Cerebral cortex (tissue), 2 donors: ENCODE measurements around the genes SSTR3 and MFNG.

GRCh38 chr22:37021043-37021538, 1.5 kb downstream of the MPST start:
- PRO-cap, 2 experiments = no peak in any of the 2 experiments

DNA sequence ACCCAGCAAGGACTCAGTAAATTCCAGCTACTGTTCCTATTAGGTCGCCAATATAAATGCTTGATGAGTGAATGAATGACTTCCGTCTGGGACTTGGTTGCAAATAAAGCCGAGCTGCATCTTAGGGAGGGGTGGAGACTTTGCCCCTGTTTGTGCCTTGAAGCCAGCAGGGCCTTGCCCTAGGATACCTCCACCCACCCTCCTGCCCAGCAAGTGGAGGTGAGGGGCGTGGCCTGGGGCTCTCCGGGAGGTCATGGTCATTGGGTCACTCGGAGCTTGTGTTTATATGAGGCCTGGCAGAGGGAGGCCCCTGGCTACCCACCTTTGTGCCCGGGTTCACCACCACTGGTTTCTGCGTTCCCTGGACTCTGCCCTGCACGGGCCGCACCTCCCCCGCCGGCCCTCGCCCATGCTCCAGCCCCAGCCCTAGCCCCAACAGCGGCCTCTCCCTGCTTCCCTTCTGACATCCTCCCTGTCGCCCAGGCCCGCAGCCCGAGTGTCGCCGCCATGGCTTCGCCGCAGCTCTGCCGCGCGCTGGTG, 4.2 kb downstream of the MPST start:
- PRO-cap, 2 experiments = no peak in any of the 2 experiments

- PRO-cap, 2 experiments = no peak in any of the 2 experiments
These were observed 9.8 kb downstream of the MPST start for GRCh38 chr22:37029076-37029935.

- PRO-cap, 2 experiments = no peak in any of the 2 experiments
These were observed 28.1 kb downstream of the KCTD17 start for GRCh38 chr22:37079328-37080414.

DNA sequence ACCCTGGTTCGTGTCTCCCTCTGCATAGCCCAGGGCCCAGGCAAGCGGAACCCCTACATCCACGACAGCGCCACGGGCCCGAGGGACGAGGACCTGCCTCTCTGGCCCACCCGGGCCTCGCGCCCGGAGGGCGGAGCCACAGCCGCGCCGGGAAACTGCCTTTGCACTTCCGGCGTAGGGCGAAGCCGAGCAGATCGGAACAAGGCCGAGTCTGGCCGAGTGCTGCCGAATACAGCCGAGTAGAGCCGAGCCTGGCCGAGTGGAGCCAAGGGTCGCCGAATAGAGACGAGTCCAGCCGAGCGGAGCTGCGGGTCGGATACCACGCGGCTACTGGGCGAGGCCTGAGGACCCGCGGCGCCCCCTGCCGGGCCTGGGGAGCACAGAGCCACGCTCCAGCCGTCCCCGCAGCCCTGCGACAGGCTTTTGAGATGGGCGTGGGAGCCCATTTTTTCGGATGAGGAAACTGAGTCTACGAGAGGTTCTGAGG, 11.3 kb upstream of the C1QTNF6 start:
- PRO-cap, 2 experiments = peak in 1 of 2 experiments; most common plus-strand start position 360 of the sequence (in 1); most common minus-strand start position 157 of the sequence (in 1)

- PRO-cap, 2 experiments = no peak in any of the 2 experiments
These were observed at the start of gene SSTR3 for GRCh38 chr22:37211866-37213049. TSS of gene SSTR3 (minus strand) at chr22:37212477.

- PRO-cap, 2 experiments = no peak in any of the 2 experiments
These were observed 9.3 kb downstream of the RAC2 start for GRCh38 chr22:37234699-37235256.

GRCh38 chr22:37241233-37241979, 2.7 kb downstream of the RAC2 start:
- PRO-cap, 2 experiments = no peak in any of the 2 experiments

DNA sequence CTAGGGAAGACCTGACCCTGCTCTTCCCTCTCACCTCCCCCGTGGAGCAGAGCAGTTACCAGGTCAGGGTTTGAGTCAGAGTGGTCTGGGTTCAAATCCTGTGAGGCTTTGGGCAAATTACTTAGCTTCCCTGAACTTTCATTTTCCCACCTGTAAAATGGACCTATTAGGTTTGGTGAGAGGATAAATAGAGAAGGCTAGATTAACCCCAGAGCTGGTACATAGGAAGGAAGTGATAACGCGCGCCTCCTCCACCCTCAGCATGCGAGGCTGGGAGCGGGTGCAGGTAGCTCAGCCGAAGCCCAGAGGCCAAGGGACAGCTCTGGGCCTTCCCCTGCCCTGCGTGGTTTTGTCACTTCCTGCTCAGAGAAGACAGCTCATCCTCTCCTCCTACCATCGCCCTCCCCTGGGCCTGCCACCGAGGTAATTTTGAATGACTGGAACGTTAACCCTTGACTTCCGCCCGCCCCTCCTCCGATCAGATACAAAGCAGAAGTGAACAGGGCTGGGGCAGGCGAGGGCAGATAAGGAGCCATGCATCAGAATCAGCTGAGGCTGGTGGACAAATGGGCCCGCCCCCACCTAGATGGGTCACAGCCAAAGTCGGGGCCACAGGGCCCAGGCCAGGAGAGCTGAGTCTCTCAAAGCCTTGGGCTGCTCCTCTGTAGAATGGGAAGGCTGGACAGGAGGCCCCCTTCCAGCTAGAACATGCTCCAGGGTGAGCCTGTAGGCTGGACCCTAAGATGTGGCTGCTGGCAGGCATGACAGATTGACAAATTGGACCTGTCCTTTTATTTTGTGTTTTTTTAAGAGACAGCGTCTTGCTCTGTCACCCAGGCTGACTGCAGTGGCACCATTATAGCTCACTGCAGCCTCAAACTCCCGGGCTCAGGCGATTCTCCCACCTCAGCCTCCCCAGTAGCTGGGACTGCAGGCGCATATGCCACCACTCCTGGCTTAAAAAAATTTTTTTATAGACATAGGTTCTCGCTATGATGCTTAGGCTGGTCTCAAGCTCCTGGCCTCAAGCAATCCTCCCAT, 1.5 kb downstream of the RAC2 start:
- PRO-cap, 2 experiments = no peak in any of the 2 experiments

DNA sequence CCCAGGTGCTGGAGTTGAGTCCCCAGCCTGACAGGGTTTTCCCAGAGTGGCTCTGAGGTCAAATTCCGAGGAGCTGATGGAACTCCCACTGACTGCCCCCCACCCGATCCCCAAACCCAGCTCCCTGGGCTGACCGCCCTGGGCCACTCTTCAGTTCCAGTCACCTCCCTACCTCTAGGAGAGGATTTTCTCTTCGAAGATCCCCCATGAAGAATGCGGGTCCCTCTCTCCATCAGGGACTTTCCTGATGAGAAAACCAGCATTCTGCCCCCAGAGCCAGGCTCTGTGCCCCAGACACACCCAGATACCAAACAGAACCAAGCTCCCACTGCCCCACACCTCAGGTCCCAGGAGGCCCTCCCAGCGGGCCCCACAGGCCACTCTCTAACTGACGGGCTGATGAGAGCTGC, 12.1 kb upstream of the RAC2 start:
- PRO-cap, 2 experiments = no peak in any of the 2 experiments

GRCh38 chr22:37303728-37304488, 21.6 kb downstream of the CYTH4 start:
- PRO-cap, 2 experiments = no peak in any of the 2 experiments

DNA sequence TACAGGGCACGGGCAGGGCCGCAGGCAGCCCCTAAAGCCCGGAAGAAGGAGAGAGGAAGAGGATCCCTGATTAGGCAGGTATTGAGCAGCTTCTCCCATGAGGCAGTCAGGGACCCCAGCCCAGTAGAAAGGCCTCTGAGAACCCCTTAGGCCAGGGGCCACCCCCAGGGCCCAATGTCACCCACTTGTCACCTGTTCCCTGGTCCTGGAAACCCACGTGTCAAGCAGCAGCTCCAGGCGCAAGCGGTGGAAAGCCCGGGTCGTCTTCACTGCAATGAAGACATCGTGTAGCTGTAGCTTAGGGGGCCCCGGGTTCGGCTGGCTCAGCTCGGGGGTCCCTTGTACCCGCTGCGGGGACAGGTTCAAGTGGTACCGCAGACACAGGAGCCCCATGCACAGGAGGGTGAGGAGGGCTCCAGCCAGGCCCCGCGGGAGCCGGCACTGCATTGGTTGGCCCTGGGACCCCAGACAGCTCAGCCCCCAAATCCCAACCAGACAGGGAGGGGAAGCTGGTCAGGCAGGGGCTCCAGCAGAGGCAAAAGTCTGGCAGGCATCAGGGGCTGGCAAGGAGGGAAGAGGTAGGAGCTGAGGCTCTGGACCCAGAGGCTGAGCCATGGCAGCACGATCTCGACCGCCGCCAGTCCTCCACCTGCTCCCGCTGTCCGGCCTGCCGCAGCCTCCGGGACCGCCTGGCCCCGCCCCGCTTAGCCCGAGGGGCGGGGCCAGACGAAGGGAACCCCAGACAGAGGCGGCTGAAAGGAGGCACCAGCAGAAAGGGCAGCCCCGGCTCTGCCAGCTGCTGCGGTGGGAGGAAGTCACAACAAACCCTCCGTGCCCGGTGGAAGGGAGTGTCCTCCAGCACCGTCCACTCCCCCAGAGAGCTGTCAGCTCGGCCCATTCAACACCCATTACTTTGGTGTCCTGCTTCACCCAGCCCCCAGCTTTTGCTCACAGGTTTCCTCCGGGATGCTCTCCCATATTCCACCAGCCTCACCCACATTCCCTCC, at the start of gene MFNG:
Gene MFNG, minus strand, starts transcription at position 654 of the 1,007 bp plus-strand sequence.
- PRO-cap, 2 experiments = peak in 1 of 2 experiments; most common minus-strand start position 680 of the sequence (in 1)

GRCh38 chr22:37521448-37521948, 2.3 kb upstream of the CARD10 start:
- PRO-cap, 2 experiments = no peak in any of the 2 experiments

GRCh38 chr22:37577128-37577362, 2.8 kb downstream of the LGALS2 start:
- PRO-cap, 2 experiments = no peak in any of the 2 experiments

DNA sequence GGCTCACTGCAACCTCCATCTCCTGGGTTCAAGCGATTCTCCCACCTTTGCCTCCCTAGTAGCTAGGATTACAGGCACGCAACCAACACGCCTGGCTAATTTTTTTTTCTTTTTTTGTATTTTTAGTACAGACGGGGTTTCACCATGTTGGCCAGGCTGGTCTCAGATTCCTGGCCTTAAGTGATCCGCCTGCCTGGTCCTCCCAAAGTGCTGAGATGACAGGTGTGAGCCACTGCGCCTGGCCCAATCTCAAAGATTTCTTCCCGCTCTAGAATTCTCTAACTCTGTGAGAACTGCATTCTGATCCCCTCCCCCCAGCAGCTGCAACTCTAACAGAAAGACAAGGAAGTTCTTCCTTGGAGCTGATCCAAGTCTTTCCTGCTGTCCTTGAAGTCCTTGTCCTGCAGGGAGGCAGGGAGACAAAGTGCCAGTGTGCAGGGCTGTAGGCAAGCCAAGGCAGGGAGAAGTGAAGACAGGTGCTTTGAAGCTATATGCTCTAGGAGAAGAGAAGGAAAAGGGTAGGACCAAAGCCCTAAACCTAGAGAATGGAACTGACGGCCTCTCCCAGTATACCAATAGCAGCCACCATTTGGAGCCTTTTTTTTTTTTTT, 9.5 kb upstream of the GGA1 start:
- PRO-cap, 2 experiments = no peak in any of the 2 experiments

DNA sequence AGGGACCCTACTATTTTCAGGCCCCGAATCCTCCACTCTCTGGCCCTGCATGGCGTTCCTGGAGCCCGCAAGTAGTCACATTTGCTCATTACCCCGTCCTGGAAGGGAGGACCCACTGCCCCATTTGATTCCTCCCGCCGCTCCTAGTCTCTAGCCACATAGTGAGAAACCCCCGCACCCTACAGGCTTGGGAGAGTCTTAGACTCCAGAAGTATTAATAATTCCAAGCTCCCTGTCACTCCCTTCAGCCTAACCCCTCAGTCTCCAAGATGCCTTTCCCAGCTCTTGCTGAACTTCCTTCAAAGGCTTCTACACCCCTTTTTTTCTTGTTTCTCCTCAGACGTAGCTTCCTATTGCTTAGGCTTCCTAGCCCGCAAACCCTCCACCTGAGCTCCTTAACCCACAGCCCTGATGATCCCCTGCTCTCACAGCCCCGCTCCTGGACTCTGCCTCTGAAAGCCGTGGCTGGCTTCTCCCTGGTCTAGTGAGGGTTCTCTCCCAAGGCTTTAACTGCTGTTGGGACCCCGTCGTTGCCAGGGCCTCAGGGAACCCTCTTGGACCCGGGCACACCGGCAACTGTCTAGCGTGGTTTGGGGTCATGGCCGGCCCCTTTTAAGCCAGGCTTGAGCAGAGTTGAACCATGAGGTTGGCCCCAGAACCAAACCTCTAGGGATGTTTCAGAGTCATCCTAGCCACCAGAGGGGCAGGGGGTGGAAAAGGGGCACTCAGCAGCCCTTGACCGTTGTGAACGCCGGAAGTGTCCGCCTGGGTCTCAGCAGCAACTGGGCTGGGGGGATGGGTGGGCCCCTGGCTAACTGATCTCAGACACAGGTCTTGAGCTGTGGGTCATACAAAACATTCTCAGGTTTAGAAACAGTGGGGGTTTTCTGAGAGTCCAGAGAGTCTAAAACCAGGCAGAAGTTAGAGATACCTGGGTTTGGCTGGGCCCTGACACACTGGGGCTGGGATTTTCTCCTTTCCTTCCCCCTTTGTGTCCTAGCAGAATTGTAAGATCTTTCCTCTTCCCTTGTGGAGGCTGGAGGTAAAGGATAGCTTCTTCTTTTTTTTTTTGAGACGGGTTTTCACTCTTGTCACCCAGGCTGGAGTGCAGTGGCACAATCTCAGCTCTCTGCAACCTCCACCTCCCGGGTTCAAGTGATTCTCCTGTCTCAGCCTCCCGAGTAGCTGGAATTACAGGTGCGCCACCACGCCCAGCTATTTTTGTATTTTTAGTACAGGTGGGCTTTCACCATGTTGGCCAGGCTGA, 1.1 kb downstream of the GGA1 start:
- PRO-cap, 2 experiments = no peak in any of the 2 experiments

GRCh38 chr22:37616229-37616925, 7.7 kb downstream of the GGA1 start:
- PRO-cap, 2 experiments = no peak in any of the 2 experiments

GRCh38 chr22:37655609-37656210, 2.8 kb upstream of the PDXP start:
- PRO-cap, 2 experiments = no peak in any of the 2 experiments

DNA sequence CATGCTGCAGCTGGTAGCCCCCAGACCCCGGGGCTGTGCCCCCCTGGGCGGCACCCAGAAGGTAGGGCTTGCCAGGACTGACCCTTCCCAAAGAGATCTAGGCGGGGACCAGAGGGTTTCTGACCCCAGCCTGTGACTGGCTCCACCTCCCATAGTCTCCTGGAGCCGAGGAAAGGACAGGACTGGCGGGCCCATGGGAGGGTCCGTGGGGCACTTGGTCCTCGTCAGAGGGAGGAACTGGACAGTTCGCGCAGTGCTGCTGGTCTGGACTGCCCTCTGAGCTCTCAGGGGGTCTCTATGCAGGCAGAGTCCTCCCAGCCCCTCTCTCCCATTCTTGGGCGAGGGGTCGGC, 53.9 kb upstream of the H1-0 start:
- PRO-cap, 2 experiments = no peak in any of the 2 experiments

- PRO-cap, 2 experiments = no peak in any of the 2 experiments
These were observed 32.7 kb upstream of the H1-0 start for GRCh38 chr22:37772362-37772784.